Islet of Langerhans (tissue), 1 donor: ENCODE data around the gene HS3ST2.

DNA sequence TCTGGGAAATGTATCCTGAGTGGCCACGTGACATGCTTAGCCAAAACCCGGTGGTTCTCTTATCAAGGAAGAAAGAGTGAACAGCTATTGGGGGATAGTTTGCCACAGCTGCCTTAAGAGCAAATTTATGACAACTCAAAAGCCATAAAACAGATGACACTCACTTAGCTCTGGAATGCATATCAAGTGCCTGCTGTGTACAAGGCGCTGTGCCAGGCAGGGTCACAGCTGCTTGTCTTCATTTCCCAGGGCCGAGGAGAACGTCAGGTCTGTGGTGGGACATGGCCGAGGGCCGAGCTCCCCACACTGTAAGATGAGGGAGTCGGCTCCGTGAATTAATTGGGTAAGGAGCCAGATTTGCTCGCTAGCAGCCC lies 14.0 kb downstream of the EEF2K start:
- RRBS: no CpG with 5 or more reads among the region's 10 CpGs

DNA sequence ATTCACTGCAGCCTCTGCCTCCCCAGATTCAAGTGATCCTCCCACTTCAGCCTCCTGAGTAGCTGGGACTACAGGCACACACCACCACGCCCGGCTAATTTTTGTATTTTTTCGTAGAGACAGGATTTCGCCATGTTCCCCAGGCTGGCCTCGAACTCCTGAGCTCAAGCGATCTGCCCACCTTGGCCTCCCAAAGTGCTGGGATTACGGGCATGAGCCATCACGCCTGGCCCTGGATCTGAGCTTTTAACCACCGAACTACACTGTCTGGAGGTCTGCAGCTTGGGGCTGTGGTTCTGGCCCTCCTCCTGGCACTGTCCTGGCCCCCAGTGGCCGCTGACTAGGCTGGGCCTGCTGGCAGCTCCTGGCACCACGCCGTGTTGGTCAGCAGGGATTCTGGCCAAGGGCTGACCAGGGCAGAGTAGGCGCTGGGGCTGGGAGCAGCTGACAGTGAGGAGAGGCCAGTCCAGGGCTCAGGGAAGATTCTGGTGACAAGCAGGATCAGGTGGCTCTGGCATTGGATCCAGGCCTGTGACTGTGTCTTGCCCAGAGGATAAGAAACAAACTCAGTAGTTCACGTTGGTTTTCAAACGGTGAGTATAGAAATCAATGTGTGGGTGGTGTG lies 14.5 kb downstream of the EEF2K start:
- RRBS: no CpG with 5 or more reads among the region's 15 CpGs

DNA sequence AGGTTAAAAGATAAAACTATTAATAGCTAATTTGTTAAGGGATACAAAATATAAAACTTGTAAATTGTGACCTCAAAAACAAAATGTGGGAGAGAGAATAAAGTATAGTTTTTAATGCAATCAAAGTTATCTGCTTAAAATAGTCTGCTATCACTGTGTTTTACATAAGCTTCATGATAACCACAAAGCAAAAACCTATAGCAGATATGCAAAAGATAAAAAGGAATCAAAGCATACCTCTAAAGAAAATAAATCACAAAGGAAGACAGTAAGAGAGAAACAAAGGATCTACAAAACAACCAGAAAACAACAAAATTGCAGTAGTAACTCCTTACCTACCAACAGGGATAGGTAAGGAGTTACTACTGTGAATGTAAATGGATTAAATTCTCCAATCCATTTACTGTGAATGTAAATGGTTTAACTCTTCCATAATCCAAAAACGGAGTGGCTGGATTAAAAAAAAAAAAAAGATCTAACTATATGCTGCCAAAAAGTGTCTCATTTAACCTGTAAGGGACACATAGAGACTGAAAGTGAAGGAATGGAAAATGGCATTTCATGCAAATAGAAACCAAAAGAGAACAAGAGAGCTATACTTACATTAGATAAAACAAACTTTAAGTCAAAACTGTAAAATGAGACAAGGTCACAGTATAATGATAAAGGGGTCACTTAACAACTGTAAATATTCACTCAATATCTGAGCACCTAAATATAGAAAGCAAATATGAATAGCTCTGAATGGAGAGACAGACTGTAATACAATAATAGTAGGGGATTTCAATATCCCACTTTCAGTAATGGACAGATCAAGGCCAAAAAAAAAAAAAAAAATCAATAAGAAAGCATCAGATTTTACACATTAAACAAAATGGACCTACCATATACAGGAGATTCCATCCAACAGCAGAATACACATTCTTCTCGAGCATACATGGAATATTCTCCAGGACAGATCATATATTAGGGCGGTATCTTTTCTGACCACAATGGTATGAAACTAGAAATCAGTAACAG lies 36.6 kb downstream of the CDR2 start:
- RRBS: no CpG with 5 or more reads among the region's 3 CpGs

- RRBS: no CpG with 5 or more reads among the region's 8 CpGs
Observed at GRCh38 chr16:22368219-22369015, 6.0 kb downstream of the CDR2 start.

GRCh38 chr16:22424267-22425441 lies 50.2 kb upstream of the CDR2 start:
- RRBS: no CpG with 5 or more reads among the region's 31 CpGs

- RRBS: no CpG with 5 or more reads among the region's 2 CpGs
Observed at GRCh38 chr16:22635151-22635843, 124.6 kb downstream of the NPIPB5 start.

GRCh38 chr16:22782230-22782962 lies 31.6 kb upstream of the HS3ST2 start:
- RRBS: no CpG with 5 or more reads among the region's 6 CpGs

DNA sequence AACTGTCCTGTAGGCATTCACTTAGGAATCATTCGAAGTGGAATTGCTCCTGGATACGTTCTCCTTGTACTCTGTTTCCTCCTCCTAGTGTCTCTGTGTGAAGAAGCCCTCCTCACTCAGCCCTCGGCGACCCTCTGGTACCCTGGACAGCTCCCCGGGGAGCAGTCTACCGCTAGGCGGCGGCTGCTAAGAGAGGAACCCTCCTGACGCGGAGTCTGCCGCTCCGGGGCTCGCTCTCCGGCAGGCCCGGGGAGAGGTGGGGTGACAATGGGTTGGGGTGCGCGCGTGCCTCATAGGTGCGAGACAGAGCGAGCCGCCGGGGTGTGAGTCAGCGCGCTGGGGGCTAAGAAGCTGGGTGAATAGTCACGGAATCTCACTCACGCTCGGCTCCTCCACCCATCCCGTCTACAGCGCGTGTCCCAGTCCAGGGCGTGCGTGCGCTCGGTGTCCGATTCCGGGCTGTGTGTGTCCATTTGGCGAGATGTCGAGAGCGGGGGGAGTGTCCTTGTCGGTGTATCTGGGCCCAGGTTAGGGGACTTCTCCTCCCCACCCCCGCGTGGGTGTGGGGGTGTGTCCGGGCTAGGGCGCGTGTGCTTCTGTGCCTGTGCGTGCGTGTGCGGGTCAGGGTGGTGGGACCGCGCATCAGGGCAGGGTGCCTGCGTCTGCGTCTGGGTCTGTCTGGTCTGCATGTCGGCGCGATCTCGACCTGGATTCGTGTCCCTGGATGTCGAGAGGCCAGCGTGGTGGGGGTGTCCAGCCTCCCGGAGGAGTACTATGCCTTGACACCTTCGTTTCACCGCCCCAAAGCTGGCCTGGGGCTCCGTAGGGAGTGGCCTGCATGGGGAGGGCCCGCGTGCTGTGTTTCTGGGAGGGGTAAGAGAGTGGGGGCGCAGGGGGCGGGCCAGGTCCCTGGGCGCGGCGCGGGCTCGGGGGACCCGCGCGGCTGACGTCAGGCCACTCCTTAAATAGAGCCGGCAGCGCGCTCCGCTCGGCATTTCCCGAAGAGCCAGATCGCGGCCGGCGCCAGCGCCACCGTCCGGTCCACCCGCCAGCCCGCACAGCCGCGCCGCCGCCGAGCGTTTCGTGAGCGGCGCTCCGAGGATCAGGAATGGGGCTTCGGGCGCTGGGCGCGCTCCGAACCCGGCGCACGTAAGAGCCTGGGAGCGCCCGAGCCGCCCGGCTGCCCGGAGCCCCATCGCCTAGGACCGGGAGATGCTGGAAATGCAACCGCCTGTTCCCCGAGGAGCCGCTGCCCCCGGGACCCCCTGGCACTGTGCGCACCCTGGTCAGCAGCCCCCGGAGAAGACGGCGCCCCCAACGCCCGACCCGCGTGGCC lies at the start of gene HS3ST2:
Gene HS3ST2 (plus strand): TSS at position 991 of the 1,336 bp plus-strand sequence.
- RRBS: 4% methylated on average over 49 of the region's 128 CpGs

GRCh38 chr16:23104364-23104565 lies 45.0 kb downstream of the USP31 start:
- RRBS: no CpG with 5 or more reads among the region's 2 CpGs

GRCh38 chr16:23132654-23133625 lies 16.3 kb downstream of the USP31 start:
- RRBS: no CpG with 5 or more reads among the region's 12 CpGs

GRCh38 chr16:23144978-23146174 lies 3.9 kb downstream of the USP31 start:
- RRBS: no CpG with 5 or more reads among the region's 12 CpGs

DNA sequence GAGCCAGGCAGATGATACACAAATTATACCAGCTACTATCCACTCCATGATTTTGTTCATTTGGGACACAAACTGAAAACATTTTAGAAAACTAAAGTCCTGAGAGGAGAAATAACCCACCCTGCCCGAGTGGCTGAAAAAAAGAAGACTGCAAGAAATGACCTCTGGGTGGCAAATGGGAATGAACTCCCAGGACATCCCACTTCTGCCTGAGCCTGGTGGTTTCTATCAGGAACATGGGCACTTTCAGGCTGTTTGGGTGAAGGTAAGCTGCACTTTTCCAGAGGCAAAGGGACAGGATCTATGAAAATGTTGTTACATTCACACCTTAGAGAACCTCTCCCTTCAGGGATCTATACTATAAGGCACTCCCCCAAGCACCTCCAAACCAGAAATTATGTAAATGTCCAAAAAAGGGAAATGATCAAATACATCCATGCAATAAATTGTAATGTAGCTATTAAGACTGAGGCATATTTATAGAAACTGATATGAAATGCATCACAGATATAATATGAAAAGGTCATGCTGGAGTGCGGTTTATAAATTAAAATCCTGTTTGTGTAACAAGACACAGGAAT lies 23.2 kb upstream of the COG7 start:
- RRBS: no CpG with 5 or more reads among the region's 2 CpGs

DNA sequence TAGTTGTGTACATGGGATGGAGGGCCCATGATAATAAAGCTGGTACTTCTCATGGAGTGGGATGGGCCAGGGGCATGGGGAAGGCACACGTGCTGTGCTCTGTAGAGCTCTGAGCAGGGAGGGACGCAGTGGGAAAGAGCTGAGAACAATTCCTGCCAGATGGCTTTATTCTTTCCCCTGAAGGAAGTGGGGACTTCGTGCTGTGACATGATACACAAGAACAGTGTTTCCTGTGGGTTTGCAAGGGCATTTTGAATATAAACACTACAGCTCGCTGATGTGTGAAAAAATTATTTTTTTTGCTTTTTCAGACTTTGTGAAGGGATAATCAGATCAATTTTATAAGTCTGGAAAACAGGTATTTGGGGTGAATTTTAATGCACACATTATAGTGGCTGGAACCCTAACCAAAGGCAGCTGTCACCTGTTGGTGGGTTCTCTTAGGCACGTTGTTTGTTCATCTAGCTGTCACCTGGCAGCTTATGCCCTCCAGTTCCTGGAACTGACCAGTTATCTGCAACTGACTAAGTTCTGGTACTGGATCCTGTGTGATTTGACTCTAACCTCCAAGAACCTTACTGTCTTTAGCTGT lies 61.4 kb downstream of the PRKCB start:
- RRBS: no CpG with 5 or more reads among the region's 5 CpGs

GRCh38 chr16:24838574-24839344 lies 7.0 kb upstream of the SLC5A11 start:
- RRBS: no CpG with 5 or more reads among the region's 5 CpGs

DNA sequence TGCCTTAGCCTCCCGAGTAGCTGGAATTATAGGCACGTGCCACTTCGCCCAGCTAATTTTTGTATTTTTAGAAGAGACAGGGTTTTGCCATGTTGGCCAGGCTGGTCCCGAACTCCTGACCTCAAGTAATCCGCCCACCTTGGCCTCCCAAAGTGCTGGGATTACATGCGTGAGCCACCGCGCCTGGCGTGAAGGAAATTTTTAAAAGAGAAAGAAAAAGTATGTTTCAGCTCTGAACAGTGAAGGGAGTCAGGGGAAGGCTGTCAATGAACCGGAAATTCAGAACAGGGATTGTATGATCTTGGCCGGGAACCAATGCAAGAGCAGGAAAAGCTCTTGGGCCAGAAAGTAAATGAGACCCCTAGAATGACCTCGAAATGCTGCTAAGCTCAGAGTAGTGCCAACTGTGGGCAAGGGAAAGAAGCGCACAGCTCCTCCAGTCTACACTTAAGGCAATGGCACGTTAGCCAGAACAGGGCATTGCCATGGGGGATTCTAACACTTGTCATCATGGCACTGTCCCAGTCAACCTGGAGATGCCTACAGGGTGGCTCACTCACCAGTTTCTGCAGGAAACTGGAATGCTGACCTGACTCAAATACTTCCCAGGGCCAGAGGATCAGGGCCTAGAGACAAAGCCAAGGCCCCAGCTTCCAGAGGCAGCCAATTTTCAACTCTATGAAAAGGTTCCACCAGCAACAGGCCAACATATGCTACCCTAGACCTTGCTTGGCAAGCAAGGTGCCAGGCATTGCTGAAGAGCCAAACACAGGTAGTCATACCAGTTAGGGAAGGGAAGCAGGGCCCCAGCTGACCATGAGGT lies 35.1 kb downstream of the ARHGAP17 start:
- RRBS: no CpG with 5 or more reads among the region's 14 CpGs

- RRBS: no CpG with 5 or more reads among the region's 14 CpGs
Observed at GRCh38 chr16:24986370-24987537, 28.4 kb downstream of the ARHGAP17 start.

- RRBS: no CpG with 5 or more reads among the region's 6 CpGs
Observed at GRCh38 chr16:24999205-24999780, 15.9 kb downstream of the ARHGAP17 start.

GRCh38 chr16:25110721-25110970 lies 896 bp upstream of the LCMT1 start:
- RRBS: no CpG with 5 or more reads among the region's 3 CpGs

GRCh38 chr16:27199748-27200286 lies 3.5 kb upstream of the KDM8 start:
- RRBS: no CpG with 5 or more reads among the region's 2 CpGs

DNA sequence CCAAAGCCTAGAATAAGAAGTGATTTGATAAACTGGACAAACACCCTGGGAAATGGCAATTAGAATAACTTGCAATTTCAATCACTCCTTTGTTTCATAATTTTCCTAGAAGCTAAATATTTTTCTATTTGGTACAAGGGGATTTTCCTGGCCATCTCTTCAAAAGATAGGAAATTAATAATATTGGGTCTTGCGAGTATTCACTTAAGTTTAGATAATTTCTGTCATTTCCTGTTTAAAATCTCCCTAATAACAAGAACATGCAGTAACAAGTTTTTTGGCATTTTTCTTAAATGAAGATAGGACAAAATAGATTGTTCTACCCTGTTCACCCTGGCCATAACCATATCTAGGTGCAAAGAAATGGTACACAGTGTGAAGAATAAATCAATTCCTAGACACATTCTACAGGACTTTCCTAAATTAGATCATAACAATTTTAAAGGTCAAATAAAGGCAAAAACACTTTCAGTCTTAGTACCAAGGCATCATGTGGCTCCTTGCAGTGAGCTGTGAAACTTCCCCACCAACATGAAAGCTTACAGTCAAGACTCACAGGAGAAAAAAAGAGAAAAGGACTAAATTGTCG lies 14.5 kb downstream of the NSMCE1 start:
- RRBS: no CpG with 5 or more reads among the region's 2 CpGs